RPMI7951 (cell line): ENCODE data around the genes FAM104A, CDC42EP4 and USH1G.

DNA sequence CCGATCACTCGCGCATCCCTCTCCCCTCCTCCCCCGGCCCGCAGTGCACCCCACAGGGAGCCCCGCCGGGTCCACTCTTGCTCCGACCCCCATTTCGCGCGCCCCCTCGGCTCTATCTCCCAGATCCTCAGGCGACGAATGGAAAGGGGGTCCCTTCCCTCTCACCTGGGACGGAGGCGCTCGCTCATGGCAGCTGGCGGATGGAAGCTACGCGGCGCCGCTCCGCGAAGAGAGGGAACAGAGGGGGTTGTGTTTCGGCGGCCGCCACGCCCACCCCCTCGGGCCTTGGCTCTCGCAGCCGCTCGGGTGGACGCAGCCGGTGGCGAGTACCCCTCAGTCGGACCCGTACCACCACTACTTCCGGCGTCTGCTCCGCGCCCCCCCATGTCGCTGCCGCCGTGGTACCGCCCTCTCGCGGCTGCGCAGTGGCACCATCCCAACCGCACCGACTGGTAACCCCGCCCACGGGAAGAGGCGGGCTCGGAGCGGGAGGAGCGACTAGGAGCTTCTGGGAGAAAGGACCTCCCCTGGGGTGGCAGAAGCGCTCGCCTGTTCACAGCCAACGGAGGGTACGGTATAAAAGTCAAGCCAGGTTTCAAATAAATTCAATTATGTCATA, at the start of gene FAM104A:
TSS of gene FAM104A (minus strand) at position 474 of the 619 bp plus-strand sequence.
- RAMPAGE, long total RNA = start-site peak on the minus strand centred at position 361 of the sequence, 57 bp wide, 24 and 80 reads in 2 replicates; start-site peak on the plus strand centred at position 510 of the sequence, 45 bp wide, 20 and 30 reads in 2 replicates

- RAMPAGE, long total RNA = no peak
Measured at GRCh38 chr17:73298449-73298825, 13.4 kb downstream of the CDC42EP4 start.

DNA sequence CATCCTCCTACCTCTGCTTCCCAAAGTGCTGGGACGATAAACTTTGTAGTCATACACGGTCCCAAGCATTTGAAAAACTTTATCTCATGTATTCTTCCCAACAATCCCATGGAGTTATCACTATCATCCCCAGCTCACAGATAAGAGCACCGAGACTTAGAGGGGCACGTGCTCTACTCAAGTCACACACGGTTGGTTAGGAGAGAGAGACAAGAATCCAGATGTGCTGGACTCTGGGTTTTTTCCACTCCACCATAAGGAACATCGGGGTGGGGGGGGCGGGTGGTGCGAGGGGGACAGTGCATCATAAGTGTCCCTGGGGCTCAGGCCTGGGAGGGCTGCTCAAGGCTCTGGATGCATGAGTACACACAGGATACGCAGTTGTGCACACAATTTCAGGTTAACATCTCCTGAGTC, 7.4 kb downstream of the CDC42EP4 start:
- RAMPAGE, long total RNA = no peak

DNA sequence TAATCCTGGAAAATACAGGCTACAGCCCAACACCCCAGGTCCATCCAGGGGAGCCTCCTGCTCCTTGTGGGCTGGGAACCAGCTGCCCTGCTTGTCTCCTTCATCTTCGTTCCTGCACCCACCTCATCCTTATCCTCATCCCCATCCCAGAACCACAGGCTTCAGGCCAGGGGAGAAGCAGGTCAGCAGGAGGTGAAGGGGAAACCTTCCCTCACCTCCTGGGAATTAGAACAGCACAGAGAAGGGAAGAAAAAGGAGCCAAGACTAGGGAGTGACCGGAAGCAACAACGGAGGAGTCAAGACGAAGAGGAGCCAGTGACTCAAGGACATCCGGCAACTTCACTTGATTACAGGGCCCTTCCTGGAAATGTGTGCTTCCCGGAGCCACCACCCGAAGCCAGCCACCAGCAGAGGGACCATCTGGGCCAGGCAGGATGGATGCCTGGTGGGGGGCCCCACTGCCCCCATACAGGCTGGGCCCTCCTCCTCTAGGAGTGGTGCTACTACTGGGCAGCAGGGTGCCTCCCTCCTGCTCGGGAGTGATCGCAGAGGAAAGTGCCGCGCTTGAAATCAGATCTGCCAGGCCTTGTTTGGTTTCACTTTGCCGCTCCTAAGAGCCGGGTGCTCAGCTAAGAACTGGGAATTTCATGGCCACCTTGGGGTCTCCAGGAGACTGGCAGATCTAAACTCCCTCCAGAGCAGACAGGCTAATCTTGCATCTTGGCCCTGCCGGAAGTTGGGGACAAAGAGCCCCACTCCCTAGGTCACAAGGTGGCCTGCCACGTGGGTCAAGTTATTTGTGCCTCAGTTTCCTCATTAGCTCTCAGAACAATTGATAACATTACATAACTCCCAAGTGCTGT, 6.7 kb downstream of the CDC42EP4 start:
- RAMPAGE, long total RNA = no peak

GRCh38 chr17:73311892-73312851, at the start of gene CDC42EP4:
TSS of gene CDC42EP4 (minus strand) at chr17:73312001.
- RAMPAGE, long total RNA = no peak

- RAMPAGE, long total RNA = no peak
Measured at GRCh38 chr17:73336804-73337426, 25.1 kb upstream of the CDC42EP4 start.

DNA sequence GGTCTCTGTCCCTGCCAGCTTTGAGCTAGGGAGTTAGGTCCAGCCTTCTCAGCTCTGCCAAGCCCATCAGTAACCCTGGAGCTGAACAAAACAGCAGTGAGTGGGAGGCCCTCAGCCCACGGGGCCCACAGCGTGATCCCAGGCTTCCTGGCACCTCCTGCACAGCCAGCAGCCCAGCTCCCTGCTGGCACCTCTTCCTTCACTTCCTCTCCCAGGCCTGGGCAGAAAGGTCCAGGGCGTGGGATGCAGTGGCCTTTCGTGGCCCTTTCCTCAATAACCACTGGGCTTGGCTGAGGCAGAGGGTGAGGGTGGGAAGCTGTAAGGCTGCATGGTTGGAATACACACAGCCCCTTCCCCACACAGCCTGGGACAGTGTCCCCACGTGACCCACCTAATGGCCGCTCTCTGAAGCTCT, 35.6 kb upstream of the CDC42EP4 start:
- RAMPAGE, long total RNA = no peak

- RAMPAGE, long total RNA = no peak
Measured at GRCh38 chr17:73361205-73361703, 49.5 kb upstream of the CDC42EP4 start.

GRCh38 chr17:73365907-73366550, 54.2 kb upstream of the CDC42EP4 start:
- RAMPAGE, long total RNA = no peak

GRCh38 chr17:73554098-73554297, 90.2 kb downstream of the SDK2 start:
- RAMPAGE, long total RNA = no peak

GRCh38 chr17:74430061-74430389, 1.9 kb upstream of the GPRC5C start:
- RAMPAGE, long total RNA = no peak

GRCh38 chr17:74444622-74444844, 12.6 kb downstream of the GPRC5C start:
- RAMPAGE, long total RNA = no peak

GRCh38 chr17:74521684-74522241, 9.5 kb downstream of the CD300LB start:
- RAMPAGE, long total RNA = no peak

GRCh38 chr17:74529750-74530151, 1.5 kb downstream of the CD300LB start:
- RAMPAGE, long total RNA = no peak

- RAMPAGE, long total RNA = no peak
Measured at GRCh38 chr17:74761850-74762496, 13.5 kb downstream of the NHERF1 start.

- RAMPAGE, long total RNA = no peak
Measured at GRCh38 chr17:74767958-74768787, 8.0 kb downstream of the NAT9 start.

DNA sequence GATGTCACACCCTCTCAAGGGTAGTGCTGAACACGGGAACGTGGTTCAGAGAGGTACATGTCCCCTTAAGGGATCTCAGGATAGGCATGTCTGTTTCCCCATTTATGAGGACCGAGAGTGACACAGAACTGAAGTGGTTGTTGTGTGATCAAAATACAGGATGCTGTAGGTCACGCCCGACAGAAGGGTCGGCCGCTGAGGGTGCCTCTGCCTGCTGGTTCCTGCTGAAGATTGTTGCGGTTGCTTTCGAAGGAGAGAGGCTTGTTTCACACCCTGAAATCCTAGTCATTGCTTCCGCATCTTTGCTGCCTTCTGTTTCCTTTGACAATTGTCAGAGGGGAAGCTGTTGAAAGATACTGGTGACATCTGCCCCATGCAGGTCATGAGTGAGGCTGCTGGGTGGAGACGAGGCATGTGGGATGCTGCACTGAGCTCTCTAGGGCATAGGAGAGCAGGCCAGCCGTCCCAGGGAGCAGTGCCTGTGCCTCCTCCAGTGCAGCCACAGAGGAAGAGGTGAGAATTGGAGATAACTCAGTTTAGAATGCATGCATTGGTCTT, 3.7 kb downstream of the TMEM104 start:
- RAMPAGE, long total RNA = no peak

DNA sequence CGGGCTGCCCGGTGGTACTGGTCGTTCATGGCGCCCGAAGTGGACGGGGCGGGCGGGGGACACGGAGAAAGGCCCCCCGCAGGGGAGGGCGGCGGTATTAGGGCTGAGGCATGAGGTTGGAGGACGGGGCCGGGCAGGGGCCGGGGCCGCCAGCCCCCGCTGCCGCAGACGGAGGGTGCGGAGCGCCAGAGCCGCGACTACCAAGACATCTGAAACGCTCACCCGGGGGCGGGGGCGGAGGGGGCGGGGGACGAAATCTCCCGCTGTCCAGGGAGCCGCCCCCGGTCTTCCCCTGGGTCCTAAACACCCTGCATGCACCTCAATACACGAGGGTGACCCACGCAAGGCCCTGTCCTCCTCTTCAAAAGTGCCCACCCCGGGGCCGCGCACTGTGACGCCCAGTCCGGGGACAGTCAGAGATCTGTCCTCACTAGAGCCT, at the start of gene USH1G:
TSS of gene USH1G (minus strand) at position 211 of the 439 bp plus-strand sequence.
- RAMPAGE, long total RNA = no peak

- RAMPAGE, long total RNA = no peak
Measured at GRCh38 chr17:74936361-74936837, 701 bp downstream of the OTOP3 start.

- RAMPAGE, long total RNA = no peak
Measured at GRCh38 chr17:74968120-74968864, 4.3 kb downstream of the HID1 start.